Measurements from ENCODE around the genes B3GALNT2 and ERO1B.

DNA sequence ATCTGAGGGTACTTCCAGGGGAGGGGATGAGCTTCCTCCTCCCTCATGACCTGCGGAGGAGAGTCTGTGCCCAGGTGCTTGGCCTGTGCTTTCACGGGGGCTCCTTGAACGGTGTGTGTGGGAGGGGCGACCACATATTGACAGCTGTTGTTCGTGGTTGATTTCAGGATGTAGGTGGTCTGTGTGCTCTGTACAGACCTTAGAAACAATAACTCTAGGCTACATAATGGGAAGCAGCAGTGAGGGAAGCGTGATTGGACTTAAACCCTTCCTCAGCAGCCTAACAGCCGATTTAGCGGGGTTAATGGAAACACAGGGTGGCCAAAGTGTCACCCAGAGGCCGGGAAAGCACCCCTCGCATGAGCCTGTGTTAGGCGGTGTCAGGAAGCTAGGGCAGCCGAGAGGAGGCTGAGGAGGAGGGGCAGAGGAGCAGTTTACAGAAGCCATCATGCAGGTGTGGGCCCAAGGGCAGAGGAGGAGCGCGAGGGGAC is 56.0 kb downstream of the TBCE start:
- PRO-cap = no peak
- RAMPAGE, long total RNA, 4 experiments = no peak in any of the 4 experiments

DNA sequence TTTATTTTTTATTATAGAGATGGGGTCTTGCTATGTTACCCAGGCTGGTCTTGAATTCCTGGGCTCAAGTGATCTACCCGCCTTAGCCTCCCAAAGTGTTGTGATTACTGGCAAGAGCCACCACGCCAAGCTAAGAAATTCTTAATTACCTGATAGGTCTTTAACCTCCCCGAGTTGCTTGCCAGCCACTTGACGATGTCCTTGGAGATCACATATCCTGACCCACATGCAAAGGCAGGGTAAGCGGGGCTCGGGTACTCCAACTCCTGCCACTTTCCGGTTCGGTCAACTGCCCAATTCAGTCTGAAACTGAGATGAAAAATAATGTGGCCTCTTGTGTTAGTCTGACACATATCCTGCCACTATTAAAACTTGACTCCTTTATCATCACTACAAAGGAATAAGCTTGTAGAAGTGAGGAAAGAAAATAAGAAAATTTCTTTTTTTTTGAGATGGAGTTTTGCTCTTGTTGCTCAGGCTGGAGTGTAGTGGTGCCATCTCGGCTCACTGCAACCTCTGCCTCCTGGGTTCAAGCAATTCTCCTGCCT is 50.2 kb downstream of the B3GALNT2 start:
- PRO-cap = no peak
- RAMPAGE, long total RNA, 4 experiments = no peak in any of the 4 experiments

DNA sequence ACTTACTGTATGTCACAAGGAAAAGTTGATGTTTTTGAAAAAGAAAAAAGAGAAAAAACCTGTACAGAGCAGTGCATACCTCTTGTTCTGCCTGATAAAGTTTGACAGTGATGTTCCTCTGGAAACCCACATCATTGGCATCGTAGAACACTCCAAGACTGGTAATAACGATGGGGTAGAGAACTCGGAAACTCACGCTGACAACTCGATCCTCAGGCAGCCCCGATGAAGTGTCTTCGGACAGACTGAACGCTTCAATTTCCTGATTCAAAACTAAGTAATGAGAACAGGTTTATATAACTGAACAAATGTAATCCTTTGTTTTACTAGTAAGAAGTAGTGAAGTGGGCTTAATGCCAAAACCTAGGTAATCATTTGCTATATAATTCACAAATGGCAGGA is 20.0 kb downstream of the B3GALNT2 start:
- PRO-cap = no peak
- RAMPAGE, long total RNA, 4 experiments = no peak in any of the 4 experiments

- PRO-cap = bidirectional peak, plus-strand start at chr1:235503808, minus-strand start at chr1:235503853; bidirectional peak, plus-strand start at chr1:235504744, minus-strand start at chr1:235504452
- RAMPAGE, long total RNA, 4 experiments = no peak in any of the 4 experiments
Observed at GRCh38 chr1:235503727-235504521, at the start of gene B3GALNT2. Gene B3GALNT2 (minus strand): TSS chr1:235504452.

DNA sequence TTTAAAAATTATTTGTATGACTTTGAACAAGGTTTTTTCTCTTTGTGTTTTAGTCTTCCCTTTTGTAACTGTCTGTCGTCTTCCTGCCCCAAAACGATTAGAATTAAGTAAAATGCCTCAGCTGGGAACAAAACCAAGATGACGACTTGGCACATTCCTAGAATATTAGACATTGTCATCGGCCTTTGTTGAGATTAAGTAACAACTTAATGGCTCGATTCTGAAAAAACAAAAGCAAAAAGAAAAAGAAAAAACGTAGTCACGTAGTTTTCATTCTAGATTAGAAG is 17.1 kb downstream of the GNG4 start:
- PRO-cap = no peak
- RAMPAGE, long total RNA, 4 experiments = no peak in any of the 4 experiments

DNA sequence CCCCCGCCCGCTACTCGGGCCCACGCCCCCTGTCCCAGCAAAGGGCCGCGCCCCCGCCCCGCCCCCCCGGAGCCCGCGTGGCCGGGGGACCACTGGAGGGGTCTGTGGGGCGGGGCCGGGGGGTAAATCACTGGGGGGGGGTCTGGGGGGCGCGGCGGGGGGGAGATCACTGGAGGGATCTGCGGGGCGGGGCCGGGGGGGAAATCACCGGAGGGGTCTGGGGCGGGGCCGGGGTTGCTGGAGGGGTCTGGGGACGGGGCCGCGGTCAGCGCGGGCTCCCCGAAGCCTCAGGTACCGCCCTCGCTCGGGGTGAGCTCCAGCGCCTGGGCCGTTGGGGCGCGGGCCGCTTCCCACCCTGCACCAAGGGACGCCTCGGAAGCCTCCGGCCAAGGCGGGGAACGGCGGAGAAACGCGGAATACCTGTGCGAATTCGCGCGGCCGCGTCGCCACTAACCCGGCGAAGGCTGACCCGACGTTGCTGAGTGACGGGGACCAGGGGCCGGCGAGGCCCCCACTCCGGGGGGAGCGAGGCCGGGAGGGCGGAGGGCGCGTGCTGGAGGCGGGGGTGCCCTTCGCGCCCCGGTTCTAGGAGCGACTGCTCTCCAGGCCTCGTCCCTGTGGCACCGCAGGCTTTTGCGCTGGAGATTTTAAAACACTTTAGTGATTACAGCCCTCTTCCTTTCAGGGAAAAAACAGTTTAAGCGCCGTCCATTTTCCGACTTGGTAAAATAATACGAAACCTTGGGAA is 719 bp upstream of the GNG4 start:
- PRO-cap = no peak
- RAMPAGE, long total RNA, 4 experiments = no peak in any of the 4 experiments

GRCh38 chr1:235818803-235819196 is 47.9 kb downstream of the LYST start:
- PRO-cap = no peak
- RAMPAGE, long total RNA, 4 experiments = no peak in any of the 4 experiments

DNA sequence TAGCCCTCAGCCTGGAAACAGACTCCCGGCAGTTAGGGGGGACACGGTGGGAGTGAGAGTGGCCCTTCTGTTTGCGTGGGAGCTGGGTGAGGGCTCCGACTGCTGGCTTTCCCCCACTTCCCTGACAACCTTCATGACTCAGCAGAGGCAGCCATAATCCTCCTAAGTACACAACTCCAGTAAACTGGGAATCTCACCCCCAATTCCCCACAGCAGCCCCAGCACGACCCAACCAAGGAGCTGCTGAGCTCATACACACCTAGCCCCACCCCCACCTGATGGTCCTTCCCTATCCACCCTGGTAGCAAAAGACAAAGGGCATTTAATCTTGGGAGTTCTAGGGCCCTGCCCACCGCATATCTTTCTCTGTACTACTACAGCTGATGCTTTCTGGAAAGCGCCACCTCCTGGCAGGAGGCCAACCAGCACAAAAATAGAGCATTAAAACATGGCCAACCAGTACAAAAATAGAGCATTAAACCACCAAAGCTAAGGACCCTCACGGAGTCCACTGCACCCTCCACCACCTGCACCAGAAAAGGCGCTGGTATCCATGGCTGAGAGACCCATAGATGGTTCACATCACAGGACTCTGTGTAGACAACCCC is 21.0 kb downstream of the LYST start:
- PRO-cap = no peak
- RAMPAGE, long total RNA, 4 experiments = no peak in any of the 4 experiments

GRCh38 chr1:235883158-235884006 is 16.7 kb upstream of the LYST start:
- PRO-cap = bidirectional peak, plus-strand start at chr1:235883838, minus-strand start at chr1:235883713
- RAMPAGE, long total RNA, 4 experiments = no peak in any of the 4 experiments

DNA sequence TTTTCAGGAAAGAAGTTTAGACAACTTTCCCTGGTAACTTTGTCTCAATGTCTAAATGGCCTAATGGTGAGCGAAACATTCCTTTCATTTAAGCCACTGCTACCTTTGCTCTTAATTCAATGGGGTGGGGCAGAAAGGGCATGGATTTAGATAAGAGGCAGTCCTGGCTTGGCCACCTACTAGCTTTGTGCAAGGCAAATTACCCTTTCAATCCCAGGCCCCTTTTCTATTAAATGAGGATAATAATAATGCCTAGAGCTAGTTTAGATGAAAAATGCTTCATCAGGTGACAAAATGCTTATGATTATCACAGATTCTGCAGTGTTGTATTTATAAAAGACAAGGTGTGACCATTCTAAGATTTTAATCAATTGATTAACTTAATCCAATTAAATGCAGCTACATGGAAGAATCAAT is 27.2 kb upstream of the LYST start:
- PRO-cap = no peak
- RAMPAGE, long total RNA, 4 experiments = no peak in any of the 4 experiments

DNA sequence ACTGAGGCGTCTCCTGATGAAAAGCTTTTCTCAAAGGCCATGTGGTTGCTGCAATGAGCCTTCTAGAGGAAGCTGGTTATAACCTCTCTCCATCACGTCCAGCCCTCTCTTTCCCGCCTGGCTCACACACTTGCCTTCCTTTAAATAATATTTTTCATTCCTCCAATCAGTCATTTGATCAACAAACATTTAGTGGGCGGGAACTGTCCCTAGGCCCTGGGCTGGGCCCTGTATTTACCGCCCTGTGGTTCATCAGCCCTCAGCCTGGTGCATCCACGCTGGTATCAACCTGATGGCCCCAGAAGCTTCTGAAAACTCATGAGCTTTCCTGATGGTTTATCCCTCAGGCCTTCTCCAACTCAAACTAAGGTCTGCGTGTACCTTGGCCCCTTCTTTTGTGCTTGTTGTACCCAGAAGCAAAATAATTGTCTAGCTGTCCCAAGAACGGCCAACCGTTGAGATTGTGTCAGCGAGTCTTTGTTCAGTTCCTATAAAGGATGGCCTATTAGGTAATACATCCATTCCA is 75.4 kb upstream of the LYST start:
- PRO-cap = no peak
- RAMPAGE, long total RNA, 4 experiments = no peak in any of the 4 experiments

DNA sequence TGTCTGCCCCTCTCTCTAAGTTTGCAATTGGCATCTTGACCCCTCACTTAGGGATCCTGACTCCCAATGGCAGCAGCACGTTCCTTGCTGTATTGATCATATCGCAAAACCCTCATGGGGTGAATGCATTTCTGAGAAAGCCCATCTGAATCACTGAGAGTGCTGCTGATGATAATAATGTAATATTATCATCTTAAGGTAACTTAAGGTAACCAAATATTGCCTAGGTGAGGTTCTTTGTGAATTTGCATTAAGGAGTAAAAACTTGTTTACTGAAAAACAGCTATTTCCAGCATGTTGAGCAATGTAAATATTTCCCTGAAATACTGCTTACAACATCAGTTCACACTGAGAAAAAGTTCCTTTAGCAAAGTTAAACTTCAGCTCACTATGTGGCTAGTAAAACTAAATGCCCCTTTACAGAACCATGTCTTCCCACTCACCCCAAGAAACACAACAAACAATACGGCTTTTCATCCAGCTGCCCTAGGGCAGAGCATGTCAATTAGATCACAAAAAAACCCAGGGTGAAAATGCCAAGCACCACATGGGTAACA is 6.9 kb downstream of the NID1 start:
- PRO-cap = no peak
- RAMPAGE, long total RNA, 4 experiments = no peak in any of the 4 experiments

DNA sequence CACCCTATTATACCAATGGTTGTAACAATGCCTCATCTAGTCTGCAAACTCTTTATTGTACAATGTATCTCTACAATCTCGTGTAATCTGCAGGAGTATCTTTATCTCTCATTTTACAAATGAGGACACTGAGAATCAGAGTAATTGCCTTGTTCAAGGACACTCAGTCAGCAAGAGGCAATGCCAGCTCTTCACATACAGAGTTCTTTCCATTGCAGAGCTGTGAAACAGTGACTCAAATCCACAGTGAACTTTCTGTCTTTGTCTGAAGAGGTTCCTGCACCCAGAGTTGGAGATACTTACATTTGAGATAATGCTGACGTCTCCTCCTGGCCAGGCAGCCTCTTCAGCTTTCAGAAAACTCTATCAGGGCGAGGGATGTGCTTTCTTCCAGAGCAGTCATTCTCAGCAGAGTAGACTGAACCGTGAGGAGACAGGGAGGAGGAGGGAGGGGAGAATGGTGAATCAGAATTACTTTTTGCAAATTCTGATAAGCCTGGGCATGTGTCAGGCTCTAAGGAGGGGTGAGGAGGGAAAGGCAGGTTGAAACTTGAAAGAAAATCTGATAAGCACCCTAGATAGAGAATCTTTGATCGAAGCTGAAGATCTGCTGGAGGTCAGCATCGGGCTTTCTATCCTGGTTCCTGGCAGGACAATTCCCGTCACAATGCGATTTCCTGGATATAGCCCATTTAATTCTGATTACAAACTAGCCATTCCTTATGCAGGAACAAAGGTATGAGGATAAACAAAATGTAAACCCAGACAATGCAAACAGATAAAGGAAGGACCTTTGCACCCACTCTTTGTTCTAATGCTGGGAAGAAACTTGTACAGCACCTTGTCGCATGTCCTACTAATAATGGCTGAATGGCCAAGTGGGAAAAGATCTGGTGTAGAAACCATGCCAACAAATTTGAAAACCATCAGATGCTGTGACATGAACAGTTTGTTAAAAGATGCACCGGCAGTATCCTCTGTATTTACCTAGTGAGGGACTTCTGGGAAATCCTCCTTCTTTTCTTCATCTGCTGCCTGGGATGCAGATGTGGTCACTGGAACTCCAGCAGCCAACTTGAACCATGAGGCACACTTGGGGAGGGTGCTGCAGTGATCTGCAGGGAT is 19.0 kb upstream of the NID1 start:
- PRO-cap = no peak
- RAMPAGE, long total RNA, 4 experiments = no peak in any of the 4 experiments

DNA sequence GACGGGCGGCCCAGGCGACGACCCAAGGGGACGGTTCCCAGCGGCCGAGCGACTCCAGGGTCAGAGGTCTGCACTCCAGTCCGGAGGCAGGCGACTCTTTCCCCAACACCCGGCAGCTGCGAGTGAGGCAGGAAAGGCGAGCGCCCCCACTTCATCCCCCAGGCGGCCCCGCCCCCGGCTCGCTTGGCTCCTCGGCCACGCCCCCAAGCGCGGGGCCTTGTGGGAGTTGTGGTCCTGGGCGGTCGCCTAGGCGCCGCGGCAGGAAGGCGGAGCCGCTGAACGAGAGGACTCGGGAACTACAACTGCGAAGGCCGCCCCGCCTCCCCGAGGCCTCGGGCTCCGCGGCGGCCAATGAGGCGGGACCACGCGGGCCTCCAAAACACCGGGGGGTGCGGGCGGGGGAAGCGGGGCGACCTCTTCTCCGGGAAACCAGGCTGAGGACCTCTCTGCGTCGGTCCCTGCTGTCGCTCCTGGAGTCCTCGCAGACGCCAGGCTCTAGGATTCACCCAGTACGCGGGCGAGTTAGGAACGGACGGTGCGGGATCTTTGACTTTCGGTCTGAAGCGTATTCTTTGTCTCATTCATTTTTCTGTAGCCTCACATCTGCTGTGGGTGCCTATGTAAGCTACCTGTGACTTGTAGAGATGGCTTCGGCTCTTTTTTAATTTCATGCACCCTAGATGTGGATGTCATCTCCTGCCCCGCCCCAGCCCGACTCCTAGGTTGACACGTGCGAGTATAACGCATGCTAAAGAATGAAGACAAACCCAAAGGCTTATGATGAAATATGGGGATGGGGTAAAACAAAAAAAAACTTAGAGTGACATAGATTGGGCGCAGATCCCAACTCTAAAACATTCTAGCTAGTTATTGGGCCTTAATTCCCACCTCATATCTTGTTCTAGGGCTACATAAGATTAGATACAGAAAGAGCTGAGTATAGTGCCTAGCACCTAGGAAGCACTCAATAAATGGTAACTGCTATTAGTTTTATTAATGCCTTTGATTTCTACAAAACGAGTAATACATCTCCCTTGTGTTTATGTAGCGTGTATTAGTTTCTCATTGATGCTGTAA is at the start of gene ERO1B:
ERO1B (minus strand) TSS at position 124 of the 1,077 bp plus-strand sequence.
- PRO-cap = bidirectional peak, plus-strand start at position 261 of the sequence, minus-strand start at position 124 of the sequence
- RAMPAGE, long total RNA, 4 experiments = start-site peak on the minus strand in 2 of 4 experiments, centred at positions 126 to 150 of the sequence, 119 to 140 reads per replicate

GRCh38 chr1:236394764-236395770 is 981 bp downstream of the EDARADD start:
- PRO-cap = no peak
- RAMPAGE, long total RNA, 4 experiments = start-site peak on the plus strand in 2 of 4 experiments, at chr1:236395441-236395475 at its widest, 17 to 32 reads per replicate

DNA sequence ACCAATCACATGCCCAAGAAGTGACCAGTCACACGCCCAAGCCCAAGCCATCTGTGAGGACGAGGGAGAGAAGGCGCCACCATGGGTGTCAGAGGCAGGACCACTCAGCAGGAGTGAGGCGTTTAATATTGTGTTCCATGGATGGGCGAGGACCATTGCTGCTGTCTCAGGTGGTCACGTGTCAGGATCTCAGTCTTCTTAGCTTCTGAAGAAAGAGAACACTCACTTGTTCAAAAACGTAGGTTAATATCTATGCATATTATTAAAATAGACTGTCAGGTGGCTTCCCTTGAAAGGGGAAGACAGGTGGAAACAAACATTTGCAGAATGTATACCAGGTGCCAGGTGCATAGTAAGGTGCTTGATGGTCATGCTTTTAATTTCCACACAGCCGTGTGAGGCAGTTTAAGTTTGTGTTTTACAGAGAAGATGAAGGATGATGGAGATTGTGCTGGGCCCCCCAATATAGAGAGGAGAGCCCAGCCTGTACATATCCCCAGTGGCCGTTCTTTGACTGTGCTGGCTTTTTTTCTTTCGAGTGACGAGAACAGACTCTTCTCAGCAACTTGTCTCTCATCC is 96.4 kb downstream of the MTR start:
- PRO-cap = no peak
- RAMPAGE, long total RNA, 4 experiments = no peak in any of the 4 experiments

GRCh38 chr1:236900584-236901505 is 103.4 kb downstream of the MT1HL1 start:
- PRO-cap = no peak
- RAMPAGE, long total RNA, 4 experiments = no peak in any of the 4 experiments

DNA sequence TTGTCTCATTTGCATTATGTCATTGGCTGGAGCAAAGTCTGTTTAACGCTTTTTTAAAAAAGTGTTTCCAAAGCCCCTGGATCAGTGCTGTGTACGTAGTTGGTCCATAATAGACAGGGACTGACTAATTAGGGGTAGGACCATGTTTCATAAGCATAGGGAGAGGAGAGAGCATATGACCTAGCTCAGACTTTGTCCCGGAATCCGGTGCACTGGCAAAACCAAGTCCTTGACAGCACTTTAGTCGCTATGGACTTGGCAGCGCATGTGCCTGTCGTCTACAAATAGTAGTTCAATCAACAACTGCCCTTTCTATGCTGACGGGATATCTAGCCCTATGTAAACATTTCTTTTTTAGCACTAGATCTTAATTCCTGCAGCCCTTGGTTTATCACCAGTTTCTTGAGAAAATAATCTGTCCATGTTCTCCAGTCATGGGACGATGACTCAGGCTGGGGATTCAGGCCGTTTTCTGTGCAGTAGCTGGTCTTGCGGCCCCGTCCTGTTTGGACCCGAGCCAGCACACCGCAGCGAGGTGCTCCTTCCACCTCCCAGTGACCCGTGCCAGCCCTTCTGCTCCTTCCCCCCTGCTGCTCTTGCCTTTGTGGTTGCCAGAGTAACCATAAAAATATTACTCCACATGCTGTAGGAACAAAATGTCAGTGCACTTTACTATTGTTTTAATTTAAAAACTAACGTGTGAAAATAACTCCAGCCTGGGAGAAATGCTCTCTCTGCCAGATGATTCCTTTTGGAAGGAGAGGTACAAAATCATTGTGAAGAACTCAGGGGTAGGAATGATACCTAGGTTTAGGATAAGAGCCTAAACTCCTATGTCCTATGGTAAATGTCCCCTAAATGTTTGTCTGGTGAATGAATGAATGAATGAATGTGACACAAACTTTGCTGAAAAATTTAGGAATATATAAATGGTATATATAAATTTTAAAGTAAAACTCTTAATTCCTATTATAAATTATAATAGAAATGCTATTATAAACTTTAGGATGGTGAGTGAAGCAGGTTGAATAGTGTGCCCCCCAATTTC is 8.7 kb upstream of the MT1HL1 start:
- PRO-cap = bidirectional peak, plus-strand start at position 188 of the sequence, minus-strand start at position 214 of the sequence; unidirectional peak, minus-strand start at position 556 of the sequence
- RAMPAGE, long total RNA, 4 experiments = no peak in any of the 4 experiments

DNA sequence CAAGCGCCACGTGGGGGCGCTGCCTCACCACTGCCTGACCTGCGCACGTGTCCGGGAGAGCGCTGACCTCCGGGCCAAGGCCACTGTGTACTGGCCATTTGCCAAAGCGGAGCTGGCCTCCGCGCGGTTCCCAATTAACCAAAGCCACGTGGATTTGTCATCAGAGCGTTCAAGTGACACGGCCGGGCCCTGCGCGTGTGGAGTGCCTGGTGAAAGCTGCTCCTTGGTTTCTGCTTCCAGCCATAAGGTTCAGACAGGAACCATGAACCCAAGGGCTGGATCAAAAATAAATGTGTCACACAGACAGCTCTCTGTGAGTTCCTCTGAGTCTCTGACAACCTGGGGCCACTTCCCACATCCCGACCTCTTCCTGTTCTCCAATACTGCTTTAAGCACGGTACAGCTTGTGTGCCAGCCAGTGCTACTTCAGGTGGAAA is 26.3 kb downstream of the ZP4 start:
- PRO-cap = no peak
- RAMPAGE, long total RNA, 4 experiments = no peak in any of the 4 experiments

DNA sequence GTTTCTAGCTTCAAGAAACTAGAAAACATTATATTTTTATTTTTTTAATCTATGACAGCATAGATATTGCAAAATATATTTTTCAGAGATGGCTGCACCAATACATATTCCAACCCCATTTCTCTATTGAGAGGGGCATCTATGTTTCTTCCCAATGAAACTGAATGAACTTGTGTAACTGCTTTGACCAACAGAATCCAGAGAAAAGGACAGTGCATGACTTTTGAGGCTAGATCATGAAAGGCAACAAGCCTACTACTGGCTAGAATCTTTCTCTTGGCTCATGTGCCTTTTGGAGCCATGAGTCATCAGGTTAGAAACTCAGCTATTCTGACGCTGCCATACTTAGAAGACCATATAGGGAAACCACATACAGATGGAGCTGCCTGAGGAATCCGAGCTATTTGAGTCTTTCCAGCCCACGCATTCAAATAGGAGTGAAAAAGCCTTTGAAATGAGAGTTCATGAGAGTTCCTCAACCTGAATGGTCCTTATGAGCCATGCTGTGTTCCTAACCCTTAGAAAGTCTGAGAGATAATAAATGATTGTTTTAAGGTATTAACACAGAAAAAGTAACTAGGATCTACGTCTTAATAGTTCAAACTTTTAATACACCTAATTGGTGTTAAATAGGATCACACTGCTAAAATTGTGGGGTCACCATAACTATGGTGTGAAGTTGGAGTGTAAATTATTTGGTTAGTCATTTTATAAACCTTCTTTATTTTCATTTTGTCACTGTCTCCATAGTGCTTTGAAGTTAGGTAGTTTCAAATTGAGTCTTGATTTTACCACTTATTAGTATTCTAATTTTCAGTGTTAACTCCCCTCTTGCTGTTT is 738.4 kb upstream of the CHRM3 start:
- PRO-cap = no peak
- RAMPAGE, long total RNA, 4 experiments = no peak in any of the 4 experiments